Liver (tissue), 9 donors: ENCODE data around the genes VIM and CACNB2.

DNA sequence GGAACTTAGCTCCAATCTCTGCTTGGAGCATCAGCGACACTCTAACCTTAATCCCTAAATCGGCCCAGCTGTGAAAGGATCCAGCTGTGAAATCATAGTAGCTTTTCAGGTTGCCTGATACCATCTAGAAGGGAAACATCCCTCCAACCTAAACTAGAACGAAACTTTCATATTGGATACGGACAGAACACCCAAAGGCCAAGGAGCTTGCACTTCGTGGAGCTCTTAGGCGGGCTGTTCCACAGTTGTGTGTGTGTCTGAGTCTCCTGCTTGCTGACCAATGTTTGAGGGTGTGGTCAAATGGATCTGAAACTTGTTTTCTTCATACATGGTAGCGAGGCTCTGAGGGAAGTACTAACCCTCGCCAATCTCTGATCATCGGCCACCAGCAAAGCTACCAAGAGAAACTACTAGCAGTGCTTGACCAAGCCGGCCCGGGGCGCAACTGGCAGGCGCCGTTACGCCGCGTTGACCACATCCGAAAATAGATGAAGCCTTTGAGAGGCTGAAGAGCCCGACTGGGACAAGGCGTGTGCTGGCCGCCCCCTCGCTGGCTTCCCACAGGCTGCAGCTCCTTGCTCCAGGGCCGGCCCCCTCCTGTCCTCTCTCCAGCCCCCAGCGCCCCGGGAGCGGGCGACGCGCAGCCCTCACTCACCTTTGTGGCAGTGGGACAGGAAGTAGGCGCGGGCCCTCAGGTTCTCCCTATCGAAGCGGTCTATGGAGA is 487 bp downstream of the DCLRE1C start:
- PRO-cap, 5 experiments = no peak in any of the 5 experiments
- RAMPAGE, long total RNA, 2 experiments = no peak in any of the 2 experiments
- RRBS = no CpG with 5 or more reads among the region's 33 CpGs

DNA sequence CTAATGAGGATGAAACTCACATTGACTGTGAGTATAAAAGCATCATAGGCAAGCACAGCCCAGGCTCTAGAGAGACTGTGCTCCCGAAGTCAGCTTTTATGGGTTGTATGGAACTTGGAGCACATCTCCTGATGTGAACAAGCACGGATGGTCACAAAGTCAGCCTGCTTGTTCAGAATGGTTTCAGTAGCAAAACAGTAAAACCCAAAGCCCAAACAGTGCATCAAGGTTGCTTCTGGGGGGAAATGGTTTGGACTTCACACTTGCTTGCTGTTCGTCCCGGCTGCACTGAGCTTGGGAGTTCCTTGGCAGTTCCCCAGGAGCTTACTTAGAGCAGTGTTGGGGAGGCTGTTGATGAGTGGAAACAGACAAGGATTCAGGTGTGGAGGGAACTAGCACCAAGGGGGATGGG is 19.6 kb upstream of the ITGA8 start:
- PRO-cap, 5 experiments = no peak in any of the 5 experiments
- RAMPAGE, long total RNA, 2 experiments = no peak in any of the 2 experiments
- RRBS = no CpG with 5 or more reads among the region's 4 CpGs

DNA sequence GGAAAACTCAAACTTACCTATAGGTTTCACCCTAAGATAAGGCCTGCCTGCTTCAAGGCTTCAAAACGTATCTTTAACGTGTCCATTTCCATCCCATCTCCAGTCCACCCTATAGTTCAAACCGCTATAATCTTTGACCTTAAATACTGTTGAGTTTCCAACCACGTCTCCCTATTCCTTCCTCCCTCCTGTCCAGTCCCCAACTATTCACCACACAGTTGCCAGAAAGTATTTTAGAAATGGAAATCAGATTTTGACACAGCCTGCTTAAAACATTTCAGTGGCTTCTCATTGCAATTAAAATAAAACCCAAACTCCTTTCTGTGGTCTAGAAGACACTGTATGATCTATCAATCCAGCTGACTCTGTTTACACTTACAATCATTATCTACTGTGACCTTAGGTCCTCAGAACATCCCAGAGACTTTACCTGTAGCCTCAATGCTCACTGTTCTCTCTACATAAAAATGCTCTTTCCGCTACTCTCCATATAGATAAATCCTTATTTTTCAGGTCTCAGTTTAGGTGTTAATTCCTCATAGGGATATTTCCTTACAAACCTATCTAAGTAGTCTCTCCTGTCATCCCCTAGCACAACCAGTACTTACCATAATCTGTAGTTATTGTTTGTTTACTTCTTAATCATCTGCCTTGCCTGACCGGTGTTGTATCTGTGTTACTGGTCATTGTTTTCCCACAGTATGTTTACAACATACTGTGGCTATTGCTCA is 8.6 kb downstream of the MINDY3 start:
- PRO-cap, 5 experiments = no peak in any of the 5 experiments
- RAMPAGE, long total RNA, 2 experiments = no peak in any of the 2 experiments
- RRBS = no CpG with 5 or more reads among the region's 6 CpGs

DNA sequence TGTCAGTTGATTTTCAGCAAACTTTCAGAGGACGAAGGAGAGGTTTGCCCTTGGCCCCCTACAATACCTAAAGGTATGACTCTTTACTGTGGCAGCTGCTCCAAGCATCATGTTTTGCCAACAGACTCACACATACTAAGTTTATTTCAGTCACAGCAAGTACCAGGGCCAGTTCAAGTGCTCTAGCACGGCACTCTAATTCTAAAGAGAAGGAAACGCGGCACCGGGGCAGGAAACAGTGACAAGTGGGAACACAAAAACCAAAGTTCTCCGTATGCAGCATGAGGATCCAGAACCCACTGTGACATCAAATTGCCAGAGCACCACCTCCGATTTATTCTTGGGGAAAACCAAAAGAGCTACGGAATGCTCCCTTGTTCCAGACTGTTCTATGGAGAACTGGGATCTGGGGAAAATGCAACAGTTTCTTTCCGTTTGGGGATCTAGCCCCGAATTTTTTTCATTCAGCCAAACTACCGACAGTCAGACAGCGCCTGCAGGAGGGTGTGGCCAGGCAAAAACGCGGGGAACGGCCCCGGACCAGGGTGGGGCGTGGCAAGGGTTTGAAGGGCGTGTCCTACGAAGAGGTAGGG is 430 bp upstream of the PTER start:
- PRO-cap, 5 experiments = peak in 1 of 5 experiments; most common minus-strand start position 462 of the sequence (in 1)
- RAMPAGE, long total RNA, 2 experiments = no peak in any of the 2 experiments
- RRBS = no CpG with 5 or more reads among the region's 19 CpGs

GRCh38 chr10:16520349-16520659 is 1.4 kb downstream of the C1QL3 start:
- PRO-cap, 5 experiments = no peak in any of the 5 experiments
- RAMPAGE, long total RNA, 2 experiments = no peak in any of the 2 experiments
- RRBS = 7% methylated on average over 12 of the region's 30 CpGs

DNA sequence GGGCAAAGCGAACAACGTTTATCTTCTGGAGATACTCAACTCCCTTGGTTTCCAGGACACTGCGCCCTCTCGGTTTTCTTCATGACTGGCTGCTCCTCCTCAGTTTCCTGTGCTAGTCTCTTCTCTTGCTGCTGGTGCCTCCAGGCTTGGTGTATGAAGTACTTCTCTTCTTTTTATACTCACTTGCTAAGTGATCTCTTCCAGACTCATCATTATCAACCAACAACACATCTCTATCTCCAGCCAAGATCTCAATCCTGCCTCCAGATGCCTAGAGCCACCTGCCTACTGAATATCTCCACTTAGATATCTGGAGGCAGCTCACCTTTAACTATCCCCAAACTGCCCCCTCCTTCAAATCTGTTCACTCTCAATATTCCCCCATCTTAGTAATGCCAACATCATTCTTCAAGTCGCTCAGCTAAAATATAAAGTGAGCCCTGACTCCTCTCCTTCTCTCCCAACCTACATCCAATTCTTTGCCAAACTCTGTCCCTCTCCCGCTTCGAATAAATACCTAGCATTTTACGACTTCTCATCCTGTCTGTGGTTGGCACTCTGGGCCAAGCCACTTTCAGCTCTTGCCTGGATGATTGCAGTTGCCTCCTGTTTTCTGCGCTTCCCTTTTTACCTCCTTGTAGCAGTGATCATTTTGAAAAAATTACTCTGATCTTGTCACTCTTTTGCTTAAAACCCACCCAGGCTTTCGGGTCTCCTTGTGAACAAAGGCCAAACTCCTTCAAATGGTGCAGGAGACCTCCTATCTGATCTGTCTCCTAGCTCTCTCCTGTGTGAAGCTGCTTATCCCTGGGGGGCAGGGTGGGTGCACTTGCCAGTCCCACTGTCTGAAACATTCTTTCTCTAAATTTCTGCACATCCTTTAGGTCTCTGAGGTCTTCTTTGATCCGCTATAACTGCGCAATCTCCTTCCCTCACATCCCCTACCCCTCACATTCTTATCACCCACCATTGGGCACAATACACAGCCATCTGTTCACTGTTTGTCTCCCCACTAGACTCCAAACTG is 114.6 kb upstream of the C1QL3 start:
- PRO-cap, 5 experiments = no peak in any of the 5 experiments
- RAMPAGE, long total RNA, 2 experiments = no peak in any of the 2 experiments
- RRBS = no CpG with 5 or more reads among the region's 12 CpGs

DNA sequence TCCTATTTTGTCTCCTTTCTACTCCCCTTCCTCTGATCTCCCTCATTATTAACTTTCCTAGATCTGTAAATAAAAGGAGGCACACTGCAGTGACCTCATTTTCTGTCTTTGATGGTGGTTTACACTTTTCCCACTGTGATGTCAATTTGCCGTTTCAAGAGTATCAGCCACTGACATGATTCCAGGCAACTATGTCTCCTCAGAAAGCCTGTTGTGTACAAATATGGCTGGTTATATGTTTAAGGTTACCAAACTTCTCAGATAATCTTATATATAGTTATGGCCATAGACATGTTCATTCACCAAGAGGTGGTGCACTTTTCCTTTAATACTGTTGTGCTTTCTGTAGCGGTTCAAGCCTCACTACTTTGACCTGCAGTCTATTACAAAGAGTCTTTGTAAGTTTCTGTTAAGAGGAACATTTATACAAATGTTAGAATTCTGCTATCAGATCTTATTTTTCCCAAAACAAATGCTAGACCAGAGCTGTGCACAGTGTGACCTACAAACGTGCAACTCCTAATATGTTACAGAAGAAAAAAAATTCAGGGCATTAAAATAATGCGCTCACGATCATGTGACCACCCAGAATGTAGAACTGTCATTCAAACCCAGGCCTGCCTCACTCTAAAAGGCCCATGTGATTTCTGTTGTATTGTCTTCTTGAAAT is 147.1 kb upstream of the C1QL3 start:
- PRO-cap, 5 experiments = no peak in any of the 5 experiments
- RAMPAGE, long total RNA, 2 experiments = no peak in any of the 2 experiments
- RRBS = no CpG with 5 or more reads among the region's 5 CpGs

DNA sequence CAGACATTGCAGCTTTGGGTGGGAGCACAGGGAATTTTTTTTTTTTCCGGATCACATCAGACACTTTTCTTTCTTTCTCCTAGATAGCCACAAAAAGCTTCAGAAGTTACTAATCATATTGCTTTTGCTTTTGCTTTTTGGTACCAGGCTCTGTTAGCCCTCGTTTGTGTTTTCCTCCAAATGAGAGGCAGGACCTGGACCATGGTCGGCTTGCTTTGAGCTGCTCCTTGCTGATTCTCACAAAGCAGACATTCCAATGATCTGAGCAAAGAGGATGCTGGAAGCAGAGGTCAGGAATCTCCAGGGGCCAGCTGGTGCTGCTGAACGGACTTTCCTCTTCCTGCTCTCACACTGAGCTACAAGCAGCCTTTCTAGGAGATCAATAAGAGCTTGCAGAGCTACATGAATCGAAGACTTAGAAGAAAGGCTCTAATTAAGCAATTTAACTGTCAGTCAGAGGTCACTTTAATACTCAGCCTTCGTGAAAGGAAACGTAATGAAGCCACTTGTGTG is 151.1 kb upstream of the RSU1 start:
- PRO-cap, 5 experiments = no peak in any of the 5 experiments
- RAMPAGE, long total RNA, 2 experiments = no peak in any of the 2 experiments
- RRBS = no CpG with 5 or more reads among the region's 7 CpGs

DNA sequence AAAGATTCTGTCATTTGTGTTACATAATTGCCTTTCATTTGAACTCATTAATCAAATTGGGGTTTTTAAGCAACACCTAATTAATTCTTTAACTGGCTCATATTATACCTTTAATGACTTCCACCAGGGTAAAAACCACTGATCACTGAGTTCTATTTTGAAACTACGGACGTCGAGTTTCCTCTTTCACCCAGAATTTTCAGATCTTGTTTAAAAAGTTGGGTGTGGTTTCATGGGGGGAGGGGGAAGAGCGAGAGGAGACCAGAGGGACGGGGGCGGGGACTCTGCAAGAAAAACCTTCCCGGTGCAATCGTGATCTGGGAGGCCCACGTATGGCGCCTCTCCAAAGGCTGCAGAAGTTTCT is at the start of gene VIM:
VIM (plus strand) TSS at position 320 of the 364 bp plus-strand sequence.
- PRO-cap, 5 experiments = peak in 5 of 5 experiments; most common plus-strand start position 309 of the sequence (in 5); most common minus-strand start position 174 of the sequence (in 1)
- RAMPAGE, long total RNA, 2 experiments = no peak in any of the 2 experiments
- RRBS = no CpG with 5 or more reads among the region's 10 CpGs

DNA sequence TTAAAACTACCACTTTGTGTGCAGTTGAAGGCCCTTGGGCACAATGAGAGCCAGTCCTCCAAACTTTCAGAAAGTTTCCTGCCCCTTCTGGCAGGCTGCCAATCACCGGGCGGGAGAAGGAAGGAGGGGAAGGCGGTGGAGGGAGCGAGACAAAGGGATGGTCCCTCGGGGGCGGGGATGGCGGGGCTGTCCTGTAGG is 2.1 kb downstream of the VIM start:
- PRO-cap, 5 experiments = no peak in any of the 5 experiments
- RAMPAGE, long total RNA, 2 experiments = no peak in any of the 2 experiments
- RRBS = no CpG with 5 or more reads among the region's 7 CpGs

- PRO-cap, 5 experiments = no peak in any of the 5 experiments
- RAMPAGE, long total RNA, 2 experiments = no peak in any of the 2 experiments
- RRBS = no CpG with 5 or more reads among the region's 8 CpGs
Measured at GRCh38 chr10:17237873-17238793, 10.1 kb downstream of the VIM start.

DNA sequence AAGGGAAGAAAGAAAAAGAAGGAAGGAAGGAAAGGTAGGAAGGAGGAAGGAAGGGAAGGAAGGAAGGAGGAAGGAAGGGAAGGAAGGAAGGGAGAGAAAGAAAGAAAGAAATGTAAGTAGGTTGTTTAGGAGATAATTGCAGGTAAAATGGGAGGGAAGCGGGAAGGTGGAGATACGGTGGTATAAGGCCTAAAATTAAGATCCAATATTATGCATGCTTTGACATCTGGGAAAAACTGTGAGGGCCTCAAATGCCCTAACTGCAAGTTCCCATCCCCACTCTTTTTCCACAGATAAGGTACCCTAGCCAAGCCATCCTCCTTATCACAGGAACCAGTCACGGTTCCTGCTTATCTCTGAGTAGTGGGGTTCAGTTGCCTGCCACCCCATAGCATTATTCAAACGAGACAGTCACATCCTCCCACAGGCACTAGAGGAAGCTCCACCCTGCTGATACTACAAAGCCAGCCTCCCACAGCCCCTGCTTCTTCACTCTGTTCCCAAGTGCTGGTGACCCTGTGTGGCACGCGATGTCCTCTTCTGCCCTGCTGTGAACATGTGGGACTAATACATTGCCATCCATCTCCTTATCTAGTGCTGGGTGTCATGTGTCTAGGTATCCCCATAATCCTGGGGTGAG is 28.6 kb downstream of the ST8SIA6 start:
- PRO-cap, 5 experiments = no peak in any of the 5 experiments
- RAMPAGE, long total RNA, 2 experiments = no peak in any of the 2 experiments
- RRBS = no CpG with 5 or more reads among the region's 6 CpGs

GRCh38 chr10:17473533-17474232 is 19.3 kb upstream of the ST8SIA6 start:
- PRO-cap, 5 experiments = no peak in any of the 5 experiments
- RAMPAGE, long total RNA, 2 experiments = no peak in any of the 2 experiments
- RRBS = no CpG with 5 or more reads among the region's 12 CpGs

DNA sequence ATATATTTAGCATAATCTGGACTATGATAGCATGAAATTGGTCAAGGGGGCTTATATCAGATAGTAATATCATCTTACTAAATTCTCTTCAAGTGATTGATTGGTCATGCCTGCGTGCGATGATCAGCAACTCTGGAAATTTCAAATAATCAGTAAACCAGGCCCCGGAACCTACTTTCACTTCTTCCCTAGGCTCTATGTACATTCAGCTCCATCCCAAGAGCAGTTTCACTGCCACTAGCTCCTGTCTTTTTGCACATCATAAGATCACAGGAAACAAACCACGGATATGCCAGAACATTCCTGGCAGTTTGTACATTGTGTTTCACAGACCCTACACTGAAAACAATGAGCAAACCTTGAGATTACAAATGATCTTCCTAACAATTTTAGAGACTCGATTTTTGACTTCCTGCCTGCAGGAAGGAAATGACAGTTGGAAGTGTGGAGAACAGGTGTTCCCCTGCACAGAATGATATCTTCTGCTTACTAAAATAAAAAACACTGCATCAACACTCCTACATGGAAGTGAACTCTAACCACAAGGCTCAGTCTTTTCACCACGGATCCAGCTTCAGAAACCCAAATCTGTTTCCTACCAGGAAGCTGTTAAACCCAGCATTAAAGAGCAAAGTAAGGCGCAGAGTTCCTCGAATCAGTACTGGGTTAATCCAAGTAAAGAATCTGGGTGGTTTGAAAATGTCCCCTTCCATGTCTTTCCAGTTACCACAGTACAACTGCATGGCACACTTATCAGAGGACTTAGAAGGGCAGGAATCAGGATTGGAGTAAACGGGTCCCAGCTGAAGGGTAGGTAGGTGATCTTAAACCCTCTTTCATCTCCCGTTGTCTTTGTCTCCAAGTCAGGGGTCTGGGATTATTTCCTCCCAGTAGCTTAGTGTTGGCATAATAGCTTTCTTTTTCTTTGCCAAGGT is 7.5 kb upstream of the TMEM236 start:
- PRO-cap, 5 experiments = no peak in any of the 5 experiments
- RAMPAGE, long total RNA, 2 experiments = no peak in any of the 2 experiments
- RRBS = no CpG with 5 or more reads among the region's 10 CpGs

GRCh38 chr10:17758080-17758683 is 6.2 kb downstream of the TMEM236 start:
- PRO-cap, 5 experiments = no peak in any of the 5 experiments
- RAMPAGE, long total RNA, 2 experiments = no peak in any of the 2 experiments
- RRBS = no CpG with 5 or more reads among the region's 2 CpGs

DNA sequence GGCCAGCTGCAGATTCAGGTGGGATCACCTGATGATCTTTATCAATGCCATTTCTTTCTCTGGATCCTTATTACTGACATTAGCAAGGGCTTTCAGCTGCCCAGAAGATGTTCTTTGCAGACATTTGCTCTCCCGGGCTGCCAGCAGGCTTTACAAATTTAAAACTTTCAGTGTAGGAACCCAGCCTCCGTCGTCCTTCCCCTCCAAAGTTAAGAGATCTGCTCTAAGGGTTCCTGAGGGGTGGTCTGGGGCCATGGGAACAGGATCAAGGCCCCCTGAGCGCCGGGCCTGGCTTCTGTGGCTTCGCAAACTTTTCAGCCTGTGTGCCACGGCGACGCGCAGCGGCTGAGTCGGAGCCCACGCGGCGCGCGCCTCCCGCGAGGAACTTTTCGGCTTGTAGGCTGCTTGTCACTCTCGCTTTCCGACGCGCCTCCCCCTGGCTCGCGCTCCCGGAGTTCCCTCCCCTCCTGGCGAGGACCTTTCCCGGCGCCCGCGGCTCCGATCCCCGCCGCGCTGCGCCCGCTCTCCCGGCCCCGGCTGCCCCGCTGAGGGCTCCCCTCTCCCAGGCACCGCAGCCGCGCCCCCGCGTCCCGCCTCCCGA is at the start of gene CACNB2:
CACNB2 (plus strand) TSS at position 508 of the 601 bp plus-strand sequence.
- PRO-cap, 5 experiments = peak in 1 of 5 experiments; most common plus-strand start position 480 of the sequence (in 1)
- RAMPAGE, long total RNA, 2 experiments = no peak in any of the 2 experiments
- RRBS = 4% methylated on average over 15 of the region's 48 CpGs

GRCh38 chr10:18473332-18473780 is 178.0 kb downstream of the NSUN6 start:
- PRO-cap, 5 experiments = peak in 3 of 5 experiments; most common minus-strand start chr10:18473475 (in 2)
- RAMPAGE, long total RNA, 2 experiments = no peak in any of the 2 experiments
- RRBS = no CpG with 5 or more reads among the region's 6 CpGs

- PRO-cap, 5 experiments = no peak in any of the 5 experiments
- RAMPAGE, long total RNA, 2 experiments = no peak in any of the 2 experiments
- RRBS = no CpG with 5 or more reads among the region's 4 CpGs
Measured at GRCh38 chr10:18520898-18521292, 130.5 kb downstream of the NSUN6 start.

- PRO-cap, 5 experiments = no peak in any of the 5 experiments
- RAMPAGE, long total RNA, 2 experiments = no peak in any of the 2 experiments
- RRBS = no CpG with 5 or more reads among the region's 14 CpGs
Measured at GRCh38 chr10:18572525-18573974, 78.3 kb downstream of the NSUN6 start.

DNA sequence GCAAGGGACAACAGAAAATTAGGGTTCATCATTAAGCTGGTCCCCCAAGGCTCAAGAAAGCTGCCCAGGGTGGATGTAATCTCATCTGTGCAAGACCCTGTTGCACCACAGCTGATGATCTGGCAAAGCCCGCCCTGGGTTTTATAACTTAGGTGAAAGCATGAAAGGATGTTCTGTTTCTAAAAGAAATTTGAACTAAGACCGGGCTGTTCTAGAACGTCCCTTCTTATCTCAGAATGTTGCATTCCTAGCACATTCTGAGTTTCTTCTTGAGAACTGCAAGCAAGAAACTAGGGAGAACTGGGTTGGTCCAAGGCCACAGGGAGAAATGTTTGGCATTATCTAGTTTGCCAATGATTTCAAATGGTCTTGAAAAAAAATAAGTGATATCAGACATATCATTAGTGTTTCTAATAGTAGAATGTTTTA is 358.8 kb upstream of the PLXDC2 start:
- PRO-cap, 5 experiments = no peak in any of the 5 experiments
- RAMPAGE, long total RNA, 2 experiments = no peak in any of the 2 experiments
- RRBS = no CpG with 5 or more reads among the region's 3 CpGs